Measurements from ENCODE around the genes LCN10, RNF208 and RNF224.

DNA sequence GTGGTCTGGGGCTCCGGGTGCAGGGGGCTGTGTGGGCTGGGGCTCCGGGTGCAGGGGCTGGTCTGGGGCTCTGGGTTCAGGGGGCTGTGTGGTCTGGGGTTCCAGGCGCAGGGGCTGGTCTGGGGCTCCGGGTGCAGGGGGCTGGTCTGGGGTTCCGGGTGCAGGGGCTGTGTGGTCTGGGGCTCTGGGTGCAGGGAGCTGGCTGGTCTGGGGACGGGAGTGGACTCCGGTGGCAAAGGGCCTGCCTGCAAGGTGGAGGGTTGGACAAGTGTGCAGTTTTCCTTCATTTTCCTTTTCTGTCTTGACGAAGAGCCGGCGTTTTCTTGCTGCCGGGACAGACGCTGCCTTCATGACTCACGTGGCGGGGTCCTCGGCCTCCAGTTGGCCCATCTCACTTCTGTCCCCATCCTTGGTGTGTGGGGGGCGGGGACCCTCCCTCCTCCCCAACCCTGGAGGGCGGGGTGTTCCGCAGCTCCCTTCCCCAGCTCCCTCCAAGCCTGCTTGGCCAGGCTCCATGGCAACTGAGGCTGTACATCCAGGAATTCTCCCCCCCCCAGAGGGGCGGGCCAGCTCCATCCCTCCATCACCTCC is 7.6 kb downstream of the DIPK1B start:
- PRO-cap, result no peak
CAGE:
- cytosol, long polyA minus RNA, result no peak
- cytosol, long polyA plus RNA, result no peak
- long polyA plus RNA, result no peak
- nucleus, long polyA minus RNA, result no peak
- nucleus, long polyA plus RNA, result start-site peak on the plus strand centred at position 163 of the sequence, 225 bp wide, 71 and 24 reads in 2 replicates

DNA sequence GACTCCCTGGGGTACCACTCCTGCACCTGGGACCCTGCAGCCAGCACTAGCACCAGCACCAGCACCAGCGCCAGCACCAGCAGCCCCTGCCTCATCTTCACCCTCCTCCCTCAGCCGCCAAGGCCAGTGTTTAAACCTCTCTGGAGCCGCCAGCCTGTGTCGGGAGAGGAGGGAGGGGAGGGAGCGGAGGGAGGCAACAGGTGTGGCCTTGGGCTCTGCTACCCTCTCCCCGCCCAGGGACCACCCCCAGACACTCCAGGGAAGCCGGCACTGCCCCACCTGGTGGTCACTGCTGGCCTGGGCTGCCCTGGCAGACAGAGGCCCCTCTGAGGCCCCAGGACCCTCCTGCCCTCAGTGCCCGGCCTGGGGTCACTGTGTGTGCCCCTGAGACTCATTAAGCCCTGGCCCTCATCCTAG is at the start of gene LCN10:
Gene LCN10, minus strand, starts transcription at position 132 of the 417 bp plus-strand sequence.
- PRO-cap, result no peak
CAGE:
- cytosol, long polyA minus RNA, result no peak
- cytosol, long polyA plus RNA, result no peak
- long polyA plus RNA, result no peak
- nucleus, long polyA minus RNA, result no peak
- nucleus, long polyA plus RNA, result no peak

DNA sequence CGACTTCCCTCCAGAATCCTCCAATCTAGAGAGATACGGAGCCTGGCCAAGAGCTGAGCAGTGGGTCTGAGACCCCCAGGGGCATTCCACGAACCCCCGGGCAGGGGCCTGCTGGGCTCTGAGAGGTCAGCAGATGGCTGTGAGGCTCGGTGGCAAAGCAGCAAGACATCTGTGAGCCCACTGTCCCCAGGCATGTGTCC is 999 bp downstream of the LCN8 start:
- PRO-cap, result no peak
CAGE:
- cytosol, long polyA minus RNA, result no peak
- cytosol, long polyA plus RNA, result no peak
- long polyA plus RNA, result no peak
- nucleus, long polyA minus RNA, result no peak
- nucleus, long polyA plus RNA, result no peak

DNA sequence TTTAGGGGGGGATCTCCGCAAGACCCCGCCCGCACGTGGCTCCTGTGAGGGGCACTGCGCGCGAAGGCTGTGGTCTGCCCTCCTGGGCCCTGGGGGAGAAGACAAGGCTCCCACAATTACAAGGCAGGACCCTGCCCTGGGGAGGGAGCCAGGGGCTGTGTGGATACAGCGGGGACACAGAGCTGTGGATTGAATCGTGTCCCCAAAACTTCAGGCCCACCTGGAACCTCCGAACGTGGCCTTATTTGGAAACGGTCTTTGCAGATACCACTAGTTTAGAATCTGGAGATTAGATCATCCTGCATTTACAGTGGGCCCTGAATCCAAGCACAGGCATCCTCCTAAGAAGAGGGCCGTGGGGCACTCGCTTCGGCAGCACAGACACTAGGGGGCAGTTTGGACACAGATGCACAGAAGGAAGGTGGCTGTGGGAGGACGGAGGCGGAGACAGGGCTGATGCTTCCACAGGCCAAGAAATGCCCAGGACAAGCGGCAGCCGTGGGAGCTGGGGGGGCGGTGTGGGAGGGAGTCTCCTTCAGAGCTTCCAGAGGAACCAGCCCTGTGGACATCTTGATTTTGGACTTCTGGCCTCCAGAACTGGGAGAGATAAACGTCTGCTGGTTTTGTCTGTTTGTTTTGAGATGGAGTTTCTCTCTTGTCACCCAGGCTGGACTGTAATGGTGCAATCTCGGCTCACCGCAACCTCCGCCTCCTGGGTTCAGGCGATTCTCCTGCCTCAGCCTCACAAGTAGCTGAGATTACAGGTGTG is 2.8 kb upstream of the LCN8 start:
- PRO-cap, result no peak
CAGE:
- cytosol, long polyA minus RNA, result no peak
- cytosol, long polyA plus RNA, result no peak
- long polyA plus RNA, result no peak
- nucleus, long polyA minus RNA, result no peak
- nucleus, long polyA plus RNA, result no peak

- PRO-cap, result no peak
CAGE:
- cytosol, long polyA minus RNA, result no peak
- cytosol, long polyA plus RNA, result no peak
- long polyA plus RNA, result no peak
- nucleus, long polyA minus RNA, result no peak
- nucleus, long polyA plus RNA, result no peak
These were observed 1.0 kb upstream of the MAMDC4 start for GRCh38 chr9:136850826-136851839.

GRCh38 chr9:136854242-136854928 is 2.2 kb downstream of the MAMDC4 start:
- PRO-cap, result no peak
CAGE:
- cytosol, long polyA minus RNA, result no peak
- cytosol, long polyA plus RNA, result no peak
- long polyA plus RNA, result no peak
- nucleus, long polyA minus RNA, result no peak
- nucleus, long polyA plus RNA, result no peak

DNA sequence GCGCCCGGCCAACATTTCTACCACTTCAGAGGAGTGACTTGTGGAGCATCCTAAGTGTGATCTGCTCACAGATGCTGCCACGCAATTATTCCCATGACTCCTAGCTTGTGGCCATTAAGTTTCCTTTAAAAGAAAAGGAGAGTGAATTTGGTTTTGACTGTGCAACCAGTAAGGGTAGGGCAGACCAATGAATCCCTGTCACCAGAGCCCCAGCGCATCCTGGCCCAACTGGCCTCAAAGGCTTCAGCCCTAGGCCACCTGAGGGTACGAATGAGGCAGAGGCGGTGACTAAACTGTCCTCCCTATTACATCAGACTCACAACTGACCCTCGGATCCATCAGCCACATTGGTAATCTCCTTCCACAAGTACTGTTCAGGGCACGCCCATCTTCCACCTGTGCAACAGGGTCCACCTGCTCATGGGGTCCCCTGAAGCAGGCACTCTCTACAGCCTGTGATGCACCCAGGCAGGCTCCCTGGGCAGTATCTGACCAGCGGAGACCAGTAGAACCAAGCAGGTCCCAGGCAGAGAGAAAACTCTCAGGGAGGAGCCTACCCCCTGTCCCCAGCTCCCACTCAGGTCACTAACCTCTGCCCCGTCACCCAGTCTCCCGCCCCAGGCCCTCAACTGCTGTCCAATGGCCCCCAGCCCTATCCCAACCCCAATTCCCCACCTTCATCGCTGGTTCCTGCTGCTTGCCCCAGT is 1.0 kb downstream of the EDF1 start:
- PRO-cap, result no peak
CAGE:
- cytosol, long polyA minus RNA, result no peak
- cytosol, long polyA plus RNA, result no peak
- long polyA plus RNA, result no peak
- nucleus, long polyA minus RNA, result no peak
- nucleus, long polyA plus RNA, result no peak

- PRO-cap, result bidirectional peak, plus-strand start at chr9:136944467, minus-strand start at chr9:136944192
CAGE:
- cytosol, long polyA minus RNA, result no peak
- cytosol, long polyA plus RNA, result no peak
- long polyA plus RNA, result no peak
- nucleus, long polyA minus RNA, result no peak
- nucleus, long polyA plus RNA, result no peak
These were observed 721 bp downstream of the FBXW5 start for GRCh38 chr9:136943748-136944286.

DNA sequence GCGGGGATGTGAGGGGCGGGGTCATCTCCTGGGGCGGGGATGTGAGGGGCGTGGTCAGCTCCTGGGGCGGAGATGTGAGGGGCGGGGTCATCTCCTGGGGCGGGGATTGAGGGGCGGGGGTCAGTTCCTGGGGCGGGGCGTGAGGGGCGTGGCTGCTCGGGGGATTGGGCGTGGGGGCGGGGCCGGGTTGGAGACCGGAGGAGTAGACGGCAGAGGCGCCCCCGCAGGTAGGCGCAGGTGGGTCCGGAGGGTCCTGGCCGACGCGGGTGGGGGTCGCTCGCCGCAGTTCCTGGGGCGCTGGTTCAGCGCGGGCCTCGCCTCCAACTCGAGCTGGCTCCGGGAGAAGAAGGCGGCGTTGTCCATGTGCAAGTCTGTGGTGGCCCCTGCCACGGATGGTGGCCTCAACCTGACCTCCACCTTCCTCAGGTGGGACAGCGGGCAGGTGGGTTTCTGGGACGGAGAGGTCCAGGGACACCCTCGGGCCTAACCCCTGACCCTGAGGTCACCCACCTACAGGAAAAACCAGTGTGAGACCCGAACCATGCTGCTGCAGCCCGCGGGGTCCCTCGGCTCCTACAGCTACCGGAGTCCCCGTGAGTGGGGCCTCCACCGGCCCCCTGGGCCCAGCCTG is 1.5 kb downstream of the PTGDS start:
- PRO-cap, result no peak
CAGE:
- cytosol, long polyA minus RNA, result no peak
- cytosol, long polyA plus RNA, result no peak
- long polyA plus RNA, result no peak
- nucleus, long polyA minus RNA, result no peak
- nucleus, long polyA plus RNA, result no peak

GRCh38 chr9:137057015-137057464 is 3.2 kb upstream of the ENTPD2 start:
- PRO-cap, result no peak
CAGE:
- cytosol, long polyA minus RNA, result no peak
- cytosol, long polyA plus RNA, result no peak
- long polyA plus RNA, result no peak
- nucleus, long polyA minus RNA, result no peak
- nucleus, long polyA plus RNA, result no peak

DNA sequence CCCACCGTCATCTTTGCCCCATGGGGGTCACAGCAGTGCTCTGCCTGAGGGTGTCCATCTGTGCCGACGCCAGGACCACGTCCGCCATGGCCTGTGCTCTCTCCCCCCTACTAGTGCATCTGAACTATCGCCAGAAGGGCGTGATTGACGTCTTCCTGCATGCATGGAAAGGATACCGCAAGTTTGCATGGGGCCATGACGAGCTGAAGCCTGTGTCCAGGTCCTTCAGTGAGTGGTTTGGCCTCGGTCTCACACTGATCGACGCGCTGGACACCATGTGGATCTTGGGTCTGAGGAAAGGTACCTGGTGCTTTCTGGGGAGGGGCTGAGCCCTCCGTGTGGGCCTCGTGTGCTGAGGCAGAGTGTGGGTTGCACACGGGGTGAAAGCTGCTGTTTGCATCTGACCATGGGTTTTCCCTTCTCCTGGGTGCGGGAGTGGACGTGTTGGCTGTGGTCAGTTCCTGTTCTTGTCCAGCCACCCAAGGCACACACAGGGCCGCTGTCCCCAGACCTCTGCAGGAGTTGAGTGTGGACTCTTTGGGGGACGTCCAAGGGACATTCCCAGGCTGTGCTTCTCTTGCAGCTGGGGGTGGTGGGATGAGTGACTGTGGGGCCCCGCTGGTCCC is 12.9 kb downstream of the MAN1B1 start:
- PRO-cap, result no peak
CAGE:
- cytosol, long polyA minus RNA, result no peak
- cytosol, long polyA plus RNA, result no peak
- long polyA plus RNA, result no peak
- nucleus, long polyA minus RNA, result no peak
- nucleus, long polyA plus RNA, result no peak

DNA sequence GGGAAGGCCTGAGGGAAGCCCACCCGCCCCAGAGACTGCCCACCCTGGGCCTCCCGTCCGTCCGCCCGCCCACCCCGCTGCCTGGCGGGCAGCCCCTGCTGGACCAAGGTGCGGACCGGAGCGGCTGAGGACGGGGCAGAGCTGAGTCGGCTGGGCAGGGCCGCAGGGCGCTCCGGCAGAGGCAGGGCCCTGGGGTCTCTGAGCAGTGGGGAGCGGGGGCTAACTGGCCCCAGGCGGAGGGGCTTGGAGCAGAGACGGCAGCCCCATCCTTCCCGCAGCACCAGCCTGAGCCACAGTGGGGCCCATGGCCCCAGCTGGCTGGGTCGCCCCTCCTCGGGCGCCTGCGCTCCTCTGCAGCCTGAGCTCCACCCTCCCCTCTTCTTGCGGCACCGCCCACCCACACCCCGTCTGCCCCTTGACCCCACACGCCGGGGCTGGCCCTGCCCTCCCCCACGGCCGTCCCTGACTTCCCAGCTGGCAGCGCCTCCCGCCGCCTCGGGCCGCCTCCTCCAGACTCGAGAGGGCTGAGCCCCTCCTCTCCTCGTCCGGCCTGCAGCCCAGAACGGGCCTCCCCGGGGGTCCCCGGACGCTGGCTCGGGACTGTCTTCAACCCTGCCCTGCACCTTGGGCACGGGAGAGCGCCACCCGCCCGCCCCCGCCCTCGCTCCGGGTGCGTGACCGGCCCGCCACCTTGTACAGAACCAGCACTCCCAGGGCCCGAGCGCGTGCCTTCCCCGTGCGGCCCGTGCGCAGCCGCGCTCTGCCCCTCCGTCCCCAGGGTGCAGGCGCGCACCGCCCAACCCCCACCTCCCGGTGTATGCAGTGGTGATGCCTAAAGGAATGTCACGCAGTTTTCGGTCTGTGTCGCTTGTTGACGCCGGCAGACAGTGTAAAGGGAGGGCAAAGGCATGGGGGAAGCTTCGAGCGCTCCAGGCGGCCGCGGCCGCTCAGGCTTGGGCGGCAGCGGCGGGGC is 1.7 kb downstream of the LRRC26 start:
- PRO-cap, result no peak
CAGE:
- cytosol, long polyA minus RNA, result no peak
- cytosol, long polyA plus RNA, result no peak
- long polyA plus RNA, result no peak
- nucleus, long polyA minus RNA, result no peak
- nucleus, long polyA plus RNA, result no peak

GRCh38 chr9:137170222-137170569 is 345 bp upstream of the LRRC26 start:
- PRO-cap, result no peak
CAGE:
- cytosol, long polyA minus RNA, result no peak
- cytosol, long polyA plus RNA, result no peak
- long polyA plus RNA, result no peak
- nucleus, long polyA minus RNA, result no peak
- nucleus, long polyA plus RNA, result no peak

- PRO-cap, result no peak
CAGE:
- cytosol, long polyA minus RNA, result no peak
- cytosol, long polyA plus RNA, result no peak
- long polyA plus RNA, result no peak
- nucleus, long polyA minus RNA, result no peak
- nucleus, long polyA plus RNA, result no peak
These were observed 3.5 kb downstream of the ANAPC2 start for GRCh38 chr9:137184660-137185467.

GRCh38 chr9:137190512-137190965 is 2.1 kb downstream of the SSNA1 start:
- PRO-cap, result no peak
CAGE:
- cytosol, long polyA minus RNA, result no peak
- cytosol, long polyA plus RNA, result no peak
- long polyA plus RNA, result no peak
- nucleus, long polyA minus RNA, result no peak
- nucleus, long polyA plus RNA, result no peak

- PRO-cap, result no peak
CAGE:
- cytosol, long polyA minus RNA, result no peak
- cytosol, long polyA plus RNA, result no peak
- long polyA plus RNA, result no peak
- nucleus, long polyA minus RNA, result no peak
- nucleus, long polyA plus RNA, result no peak
These were observed 1.1 kb downstream of the TPRN start for GRCh38 chr9:137199128-137200169.

GRCh38 chr9:137218654-137219273 is 1.5 kb downstream of the ENSG00000284976 start:
- PRO-cap, result no peak
CAGE:
- cytosol, long polyA minus RNA, result no peak
- cytosol, long polyA plus RNA, result no peak
- long polyA plus RNA, result no peak
- nucleus, long polyA minus RNA, result no peak
- nucleus, long polyA plus RNA, result no peak

- PRO-cap, result bidirectional peak, plus-strand start at chr9:137222513, minus-strand start at chr9:137222307
CAGE:
- cytosol, long polyA minus RNA, result no peak
- cytosol, long polyA plus RNA, result start-site peak on the minus strand at chr9:137222230-137222326, 22 and 12 reads in 2 replicates; start-site peak on the minus strand at chr9:137222451-137222502, 10 and 7 reads in 2 replicates
- long polyA plus RNA, result start-site peak on the minus strand at chr9:137222230-137222269, 10 and 9 reads in 2 replicates
- nucleus, long polyA minus RNA, result no peak
- nucleus, long polyA plus RNA, result no peak
These were observed at the start of gene RNF208 for GRCh38 chr9:137222166-137222905. TSS of gene RNF208 (minus strand) at chr9:137222240.

DNA sequence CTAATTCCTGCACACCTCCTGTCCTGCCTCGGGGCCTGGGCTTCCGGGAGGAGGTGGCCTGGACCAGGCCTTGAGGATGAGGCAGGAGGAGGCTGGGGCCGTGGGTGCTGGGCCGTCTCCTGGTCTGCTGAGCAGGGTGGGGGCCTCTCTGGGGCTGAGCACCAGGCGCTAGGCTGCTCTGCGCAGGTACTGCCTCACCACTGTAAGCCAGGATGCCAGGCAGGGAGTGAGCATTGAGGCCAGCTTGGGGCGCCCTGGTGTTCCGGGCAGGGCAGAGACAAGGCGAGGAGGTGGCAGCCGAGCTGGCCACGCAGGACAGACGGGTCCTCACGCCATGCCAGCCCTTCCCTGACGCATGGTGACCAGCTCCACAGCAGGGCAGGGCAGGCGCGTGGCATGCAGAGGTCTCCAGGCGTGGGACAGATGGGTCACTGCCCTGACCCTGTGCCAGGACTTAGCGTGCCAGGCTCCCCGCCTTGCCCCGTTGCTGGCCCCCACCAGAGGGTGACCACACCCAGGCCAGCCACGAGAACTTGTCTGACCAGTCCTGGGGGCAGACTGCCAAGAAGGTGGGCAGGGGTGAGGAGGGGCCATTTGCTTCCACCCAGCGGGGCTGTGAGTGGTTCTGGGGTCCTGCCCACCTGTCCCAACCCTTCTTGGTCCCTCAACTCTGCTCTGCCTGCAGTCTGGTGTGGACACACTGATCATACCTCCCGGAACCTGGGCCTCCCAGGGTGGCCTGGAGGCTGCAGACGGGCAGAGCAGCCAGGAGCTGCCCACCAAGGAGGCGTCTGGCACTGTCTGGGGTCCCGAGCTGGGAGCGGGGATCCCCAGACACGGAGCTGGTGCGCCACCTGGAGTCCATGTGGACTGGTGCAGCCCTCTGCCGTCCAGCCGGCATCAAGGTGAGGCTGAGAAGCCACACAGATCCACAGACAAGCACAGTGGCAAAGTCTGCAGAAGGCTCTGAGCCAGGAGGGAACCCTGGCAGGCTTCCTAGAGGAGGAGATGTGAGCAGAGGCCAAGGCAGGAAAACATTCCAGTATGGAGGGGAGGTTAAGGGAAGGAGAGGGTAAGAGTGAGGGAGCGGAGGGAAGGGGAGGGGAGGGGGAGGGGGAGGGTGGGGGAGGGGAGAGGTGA is at the start of gene RNF224:
Gene RNF224, plus strand, starts transcription at position 667 of the 1,140 bp plus-strand sequence.
- PRO-cap, result no peak
CAGE:
- cytosol, long polyA minus RNA, result no peak
- cytosol, long polyA plus RNA, result no peak
- long polyA plus RNA, result no peak
- nucleus, long polyA minus RNA, result no peak
- nucleus, long polyA plus RNA, result no peak

GRCh38 chr9:137237704-137237965 is 3.5 kb upstream of the TUBB4B start:
- PRO-cap, result no peak
CAGE:
- cytosol, long polyA minus RNA, result no peak
- cytosol, long polyA plus RNA, result no peak
- long polyA plus RNA, result no peak
- nucleus, long polyA minus RNA, result no peak
- nucleus, long polyA plus RNA, result no peak

Measured in endothelial cell of umbilical vein (primary cell).